Vein endothelial cell (primary cell): Measurements from ENCODE around the gene KDM1A.

GRCh38 chr1:22005423-22006013 lies 4.1 kb downstream of the CELA3A start:
- CAGE, long polyA plus RNA, result no peak

GRCh38 chr1:22052855-22053886 lies 662 bp downstream of the CDC42 start:
- CAGE, long polyA plus RNA, result no peak

GRCh38 chr1:22098867-22099564 lies 43.9 kb downstream of the WNT4 start:
- CAGE, long polyA plus RNA, result no peak

DNA sequence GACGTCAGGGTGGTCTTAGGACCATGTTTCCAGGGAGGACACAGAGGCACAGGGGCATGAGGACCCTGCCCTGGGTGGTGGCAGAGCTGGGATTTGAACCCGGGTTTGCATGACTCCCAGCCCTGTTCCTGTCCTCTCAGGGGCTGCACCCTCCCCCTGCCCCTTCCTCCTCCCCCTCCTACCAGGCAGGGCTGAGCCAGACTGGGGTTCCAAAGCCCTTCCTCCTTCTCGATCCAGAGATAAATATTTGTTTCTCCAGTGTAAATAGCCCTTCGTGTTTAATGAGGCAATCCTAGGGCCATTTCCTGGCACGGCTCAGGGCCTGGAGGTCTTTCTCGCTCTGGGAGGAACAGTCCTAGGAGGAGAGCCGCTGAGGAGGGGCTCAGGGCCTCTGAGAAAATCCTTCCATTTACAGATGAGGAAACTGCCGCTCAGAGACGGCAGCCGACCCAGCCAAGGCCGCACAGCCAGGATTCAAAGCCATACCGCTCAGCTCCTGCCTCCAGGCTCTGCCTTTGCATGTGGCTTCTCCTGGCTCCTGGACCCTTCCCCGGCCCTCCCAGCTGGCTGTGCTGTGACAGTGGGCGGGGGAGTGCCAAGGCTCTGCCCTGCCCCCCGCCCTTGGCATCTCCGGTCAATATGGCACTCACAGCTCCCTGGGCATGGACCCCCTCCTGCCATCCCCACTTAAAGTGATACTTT lies 114.5 kb upstream of the WNT4 start:
- CAGE, long polyA plus RNA, result no peak

DNA sequence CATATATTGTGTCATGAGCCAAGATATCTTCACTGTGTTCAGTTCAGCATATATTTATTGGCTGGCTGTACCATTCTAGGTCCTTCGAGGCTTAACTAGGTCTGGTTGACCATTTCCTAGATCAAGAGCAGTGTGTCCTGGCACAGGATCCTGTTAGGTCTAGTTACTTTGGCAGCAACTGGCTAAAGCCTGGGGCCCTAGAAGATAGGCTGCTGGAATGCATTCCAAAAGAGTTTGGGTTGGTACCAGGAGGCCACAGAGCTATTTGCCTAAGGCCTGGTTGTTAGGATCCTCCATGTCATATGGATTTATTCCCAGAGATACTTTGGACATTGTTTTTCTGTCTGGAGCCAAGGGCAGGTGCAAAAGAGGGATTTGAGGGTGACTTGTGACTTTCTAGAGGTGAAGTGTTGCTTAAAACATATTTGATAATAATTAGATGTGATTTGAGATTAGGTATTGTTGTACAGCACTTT lies 21.1 kb downstream of the ZBTB40 start:
- CAGE, long polyA plus RNA, result no peak

GRCh38 chr1:22494736-22495276 lies 43.2 kb downstream of the ZBTB40 start:
- CAGE, long polyA plus RNA, result no peak

DNA sequence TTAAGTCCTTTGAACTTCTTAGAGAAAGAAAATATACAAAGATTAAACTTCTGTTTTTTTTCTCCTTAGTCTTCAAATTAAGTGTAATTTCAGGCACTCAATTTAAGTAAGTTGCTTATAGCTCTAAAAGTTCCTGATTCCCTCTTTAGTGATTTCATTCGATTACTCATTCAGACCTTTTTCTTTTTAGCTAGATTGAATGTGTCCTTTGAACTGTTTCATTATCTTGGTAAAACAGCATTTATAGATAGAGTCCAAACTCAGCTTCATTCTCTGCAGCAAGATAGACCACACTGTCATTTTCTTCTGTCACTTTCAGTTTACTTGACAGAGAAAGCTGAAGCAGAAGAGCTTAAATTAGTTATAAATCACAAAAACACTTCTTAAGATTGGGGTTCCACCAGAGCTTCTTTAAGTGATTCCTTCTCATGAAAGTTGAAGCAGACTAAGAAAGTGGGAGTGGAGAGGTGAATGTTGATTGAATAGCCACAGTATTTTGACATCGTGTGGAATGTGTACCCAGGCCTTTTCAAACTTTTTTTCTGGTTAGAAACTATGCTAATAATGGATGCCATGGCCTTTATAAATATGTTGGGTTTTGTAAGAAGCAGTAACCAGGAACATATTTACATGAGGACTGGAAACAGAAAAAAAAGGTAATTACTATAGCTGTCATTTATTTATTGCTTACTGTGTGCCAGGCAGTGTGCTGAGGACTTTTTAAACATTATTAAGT lies 52.2 kb downstream of the ZBTB40 start:
- CAGE, long polyA plus RNA, result no peak

DNA sequence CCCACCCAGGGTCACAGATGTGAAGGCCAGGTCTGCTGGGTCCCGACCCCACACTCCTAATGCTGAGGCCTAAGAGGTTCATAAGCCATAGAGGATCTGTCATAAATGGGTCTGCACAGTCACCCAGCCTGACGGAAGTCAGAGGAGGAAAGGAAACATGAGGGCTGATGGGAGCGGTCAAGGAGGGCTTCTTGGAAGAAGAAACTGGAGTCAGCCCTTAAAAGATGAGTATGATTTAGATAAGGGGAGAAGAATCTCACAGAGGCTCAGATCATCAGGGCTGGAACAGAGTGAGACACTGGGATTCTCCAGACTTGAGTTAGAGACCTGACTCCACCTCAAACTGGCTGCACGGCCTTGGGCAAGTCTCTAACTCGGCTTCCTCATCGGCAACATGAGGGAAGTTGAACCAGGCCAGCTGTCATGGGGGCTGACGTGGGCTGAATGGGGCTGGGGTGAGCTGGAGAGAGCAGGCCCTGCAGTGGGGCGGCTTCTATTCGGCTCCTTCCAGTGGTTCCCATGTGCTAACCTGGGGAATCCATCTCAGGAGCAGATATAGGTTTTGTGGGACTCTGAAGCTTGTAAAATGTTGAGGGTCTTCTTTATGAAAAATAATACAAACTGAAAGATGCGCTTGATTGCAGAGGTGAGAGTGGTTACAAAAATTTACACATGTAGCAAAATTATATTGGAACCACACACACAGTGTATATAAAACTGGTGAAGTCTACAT lies 2.5 kb downstream of the C1QC start:
- CAGE, long polyA plus RNA, result no peak

DNA sequence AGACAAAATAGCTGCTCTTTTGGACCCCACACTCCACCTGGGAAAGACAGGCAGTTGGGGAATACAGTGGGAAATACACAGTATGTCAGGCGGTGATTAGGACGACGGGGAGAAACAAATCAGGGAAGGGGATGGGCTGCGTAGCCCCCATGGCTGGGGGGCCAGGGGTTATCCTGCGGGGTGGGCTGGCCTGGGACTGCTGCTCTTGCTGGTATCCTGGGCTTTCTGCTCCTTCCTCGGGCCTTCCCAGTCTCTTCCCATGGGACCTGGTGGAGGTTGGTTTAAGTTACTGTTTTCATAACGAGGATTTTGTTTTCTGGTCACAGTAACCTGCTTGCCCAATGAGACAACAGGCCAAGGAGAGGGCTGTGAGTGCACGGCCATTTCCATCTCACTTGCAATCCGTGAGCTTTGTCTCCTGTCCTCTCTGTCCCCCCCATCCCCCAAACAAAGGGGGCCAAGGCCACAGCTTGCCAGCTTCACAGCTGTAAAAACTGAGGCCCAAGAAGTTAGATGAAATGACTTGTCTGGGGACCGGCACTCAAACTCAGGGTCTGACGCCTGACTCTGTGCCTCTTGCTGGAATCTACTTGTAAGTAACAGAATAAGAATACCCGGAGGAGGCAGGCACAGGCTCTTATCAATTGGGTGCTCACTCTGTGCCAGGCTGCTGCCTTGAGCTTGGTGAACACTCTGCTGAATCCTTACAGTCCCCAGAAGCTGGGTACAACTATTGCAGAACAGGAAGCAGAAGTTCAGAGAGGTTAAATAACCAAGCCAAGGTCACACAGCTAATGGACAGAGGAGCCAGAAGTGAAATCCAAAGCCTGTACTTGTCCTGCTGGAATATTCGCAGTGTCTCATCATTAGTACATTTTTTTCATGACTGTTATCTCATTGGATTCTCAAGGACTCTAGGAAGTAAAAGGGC lies 85.8 kb downstream of the EPHB2 start:
- CAGE, long polyA plus RNA, result no peak

DNA sequence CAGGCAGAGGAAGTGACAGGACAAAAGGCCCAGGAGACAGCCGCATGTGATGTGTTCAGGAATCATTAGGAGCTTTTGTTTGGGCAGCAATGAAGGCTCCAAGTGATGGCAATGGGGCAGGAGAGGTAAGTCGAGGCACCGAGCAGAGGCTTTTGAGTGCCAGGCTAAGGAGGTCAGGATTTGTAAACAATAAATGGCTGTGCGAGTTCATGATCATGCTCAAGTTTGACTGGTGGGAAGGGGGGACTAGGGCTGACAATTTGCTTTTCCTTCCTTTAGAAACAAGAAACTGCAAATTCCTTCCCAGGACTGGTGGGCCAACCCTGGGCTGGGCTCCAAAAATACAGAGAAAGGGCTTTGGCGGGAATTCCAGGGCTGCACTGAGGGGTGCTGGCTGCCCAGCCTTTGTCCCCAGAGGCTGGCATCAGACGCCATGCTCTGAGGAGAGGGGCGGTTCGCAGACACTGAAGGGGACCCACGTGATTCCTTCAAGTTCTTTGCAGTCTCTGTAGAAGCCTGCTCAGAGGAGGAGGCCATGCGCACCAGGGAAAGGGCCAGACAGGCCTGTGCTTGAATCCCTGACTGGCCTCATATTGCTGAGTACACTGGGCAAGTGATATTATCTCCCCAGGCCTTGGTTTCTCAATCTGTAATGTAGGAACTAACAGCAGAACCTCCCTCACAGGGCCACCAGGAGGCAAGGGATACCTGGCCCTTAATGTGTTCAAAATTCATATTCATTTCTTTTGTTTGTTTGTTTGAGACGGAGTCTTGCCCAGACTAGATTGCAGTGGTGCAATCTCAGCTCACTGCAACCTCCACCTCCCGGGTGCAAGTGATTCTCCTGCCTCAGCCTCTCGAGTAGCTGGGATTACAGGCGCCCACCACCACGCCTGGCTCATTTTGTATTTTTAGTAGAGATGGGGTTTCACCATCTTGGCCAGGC lies 119.5 kb downstream of the EPHB2 start:
- CAGE, long polyA plus RNA, result no peak

GRCh38 chr1:22831883-22832451 lies 121.3 kb downstream of the EPHB2 start:
- CAGE, long polyA plus RNA, result no peak

DNA sequence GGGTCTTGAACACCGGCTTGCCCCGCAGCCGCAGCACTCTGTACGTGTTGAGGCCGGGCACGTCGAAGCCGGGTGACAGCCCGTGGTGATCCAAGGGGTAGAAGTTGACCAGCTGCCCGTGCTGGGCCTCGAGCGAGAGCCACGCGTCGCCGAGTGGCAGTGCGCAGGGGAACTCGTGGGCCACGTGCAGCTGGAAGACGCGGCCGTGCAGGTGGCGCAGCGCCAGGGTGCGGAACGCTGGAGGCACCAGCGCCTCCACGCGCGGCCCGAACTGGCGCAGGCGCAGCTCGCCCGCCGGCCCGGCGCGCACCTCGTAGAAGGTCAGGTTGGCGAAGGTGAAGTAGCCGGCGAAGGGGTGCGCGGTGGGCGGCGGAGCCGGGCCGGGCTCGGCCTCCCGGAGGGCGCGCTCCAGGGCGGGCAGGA lies 19.6 kb downstream of the LACTBL1 start:
- CAGE, long polyA plus RNA, result no peak

- CAGE, long polyA plus RNA, result no peak
Observed at GRCh38 chr1:23019074-23019972, at the start of gene KDM1A. TSS of gene KDM1A (plus strand) at chr1:23019468.

DNA sequence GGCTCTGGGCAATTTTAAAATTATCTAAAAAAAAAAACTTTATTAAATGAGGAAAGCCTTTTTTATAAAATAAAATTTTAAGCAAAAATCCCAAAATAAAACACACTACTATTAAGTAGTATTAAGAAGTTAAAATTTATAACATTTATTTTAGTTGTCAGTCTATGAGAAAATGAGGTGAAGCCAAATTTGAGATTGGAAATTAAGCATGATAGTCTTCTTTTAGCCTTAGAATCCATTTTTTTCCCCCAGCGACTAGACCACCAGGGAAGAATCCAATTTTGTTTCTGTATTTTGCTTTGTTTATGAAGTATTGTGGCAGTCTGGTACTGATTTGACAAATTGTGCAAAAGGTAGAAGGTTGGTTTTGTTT lies 7.8 kb downstream of the KDM1A start:
- CAGE, long polyA plus RNA, result no peak

DNA sequence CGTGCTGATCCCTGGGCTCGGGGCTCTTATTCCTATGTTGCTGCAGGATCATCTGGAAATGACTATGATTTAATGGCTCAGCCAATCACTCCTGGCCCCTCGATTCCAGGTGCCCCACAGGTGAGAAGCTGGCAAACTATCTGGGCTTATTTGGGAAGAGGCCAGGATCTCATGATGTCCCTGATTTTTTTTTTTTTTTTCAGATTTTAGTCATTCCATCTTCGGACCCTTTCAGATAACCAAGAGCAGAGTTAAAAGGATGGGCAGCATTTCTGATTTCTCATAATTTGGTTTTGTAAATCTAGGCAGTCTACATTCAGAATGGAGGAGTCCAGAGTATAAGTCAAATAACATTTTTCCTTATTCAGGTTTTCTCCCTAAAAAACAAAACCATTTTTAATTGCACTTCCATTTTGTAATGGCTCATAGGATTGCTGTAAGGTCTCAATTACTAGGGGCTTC lies 63.0 kb downstream of the KDM1A start:
- CAGE, long polyA plus RNA, result no peak

DNA sequence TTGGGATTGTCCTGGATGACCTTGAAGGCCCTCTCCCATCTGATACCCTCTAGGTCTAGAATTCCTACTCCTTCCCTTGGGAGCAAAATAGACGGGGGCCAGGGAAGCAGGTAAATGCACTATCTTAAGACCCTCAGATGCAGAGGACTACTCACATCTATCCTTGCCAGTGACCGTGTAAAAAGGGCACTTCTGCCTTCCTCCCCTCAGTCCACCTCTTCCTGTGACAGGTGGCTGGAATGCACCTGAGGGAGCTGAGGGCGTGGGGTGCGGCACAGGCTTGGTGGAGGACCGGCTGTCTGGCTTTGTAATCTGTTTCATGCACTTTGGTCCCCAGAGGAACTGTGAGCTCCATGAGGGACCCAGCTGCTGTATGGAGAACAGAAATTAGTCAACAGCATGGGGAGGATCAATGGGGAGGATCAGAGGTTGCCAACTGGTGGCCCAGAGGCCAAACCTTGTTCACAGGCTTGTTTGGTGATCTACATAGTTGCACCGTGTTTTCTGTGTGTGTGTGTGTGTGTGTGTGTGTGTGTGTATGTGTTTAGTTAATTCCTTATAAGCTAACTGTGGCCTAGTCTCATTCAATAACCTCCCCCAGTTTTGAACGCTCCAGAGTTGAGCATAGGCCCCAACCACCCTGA lies 29.7 kb downstream of the HTR1D start:
- CAGE, long polyA plus RNA, result no peak

DNA sequence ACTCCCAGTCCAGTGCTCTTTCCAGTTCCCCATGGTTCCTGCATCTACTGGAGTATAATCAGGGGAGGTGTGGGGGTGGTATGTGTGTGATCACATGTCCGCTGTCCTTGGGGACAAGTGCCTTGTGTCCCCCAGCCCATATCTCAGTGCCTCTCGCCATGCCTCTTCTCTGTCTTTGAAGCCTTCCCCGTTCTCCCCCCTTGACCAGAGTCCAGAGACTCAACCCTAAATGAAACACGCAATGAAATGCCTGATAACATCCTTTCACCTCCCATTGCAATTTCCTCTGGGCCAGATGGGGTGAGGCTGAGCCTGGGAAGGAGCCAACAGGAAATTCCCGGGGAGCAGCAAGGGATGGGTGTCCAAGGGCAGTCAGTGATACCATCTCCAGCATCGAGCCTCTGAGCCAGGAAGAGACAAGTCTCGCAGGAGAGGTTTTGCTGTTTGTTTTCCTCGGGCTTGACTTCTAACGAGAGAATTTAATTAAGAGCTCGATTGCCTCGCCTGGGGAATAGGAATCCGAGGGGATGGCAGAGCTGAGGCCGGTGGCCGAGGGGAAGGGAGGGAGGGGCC lies 7.7 kb upstream of the HTR1D start:
- CAGE, long polyA plus RNA, result no peak

DNA sequence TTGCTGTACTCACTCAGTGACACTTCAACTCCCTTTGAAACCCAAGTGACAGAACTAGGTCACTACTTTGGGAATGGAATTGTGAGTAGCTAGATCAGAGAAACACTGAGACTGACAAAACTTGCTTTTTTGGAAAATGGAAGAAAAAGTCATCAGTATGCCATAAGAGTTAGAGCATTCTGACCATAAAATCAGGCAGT lies 60.4 kb downstream of the HNRNPR start:
- CAGE, long polyA plus RNA, result no peak

- CAGE, long polyA plus RNA, result no peak
Observed at GRCh38 chr1:23422969-23423338, 1.6 kb downstream of the TCEA3 start.

DNA sequence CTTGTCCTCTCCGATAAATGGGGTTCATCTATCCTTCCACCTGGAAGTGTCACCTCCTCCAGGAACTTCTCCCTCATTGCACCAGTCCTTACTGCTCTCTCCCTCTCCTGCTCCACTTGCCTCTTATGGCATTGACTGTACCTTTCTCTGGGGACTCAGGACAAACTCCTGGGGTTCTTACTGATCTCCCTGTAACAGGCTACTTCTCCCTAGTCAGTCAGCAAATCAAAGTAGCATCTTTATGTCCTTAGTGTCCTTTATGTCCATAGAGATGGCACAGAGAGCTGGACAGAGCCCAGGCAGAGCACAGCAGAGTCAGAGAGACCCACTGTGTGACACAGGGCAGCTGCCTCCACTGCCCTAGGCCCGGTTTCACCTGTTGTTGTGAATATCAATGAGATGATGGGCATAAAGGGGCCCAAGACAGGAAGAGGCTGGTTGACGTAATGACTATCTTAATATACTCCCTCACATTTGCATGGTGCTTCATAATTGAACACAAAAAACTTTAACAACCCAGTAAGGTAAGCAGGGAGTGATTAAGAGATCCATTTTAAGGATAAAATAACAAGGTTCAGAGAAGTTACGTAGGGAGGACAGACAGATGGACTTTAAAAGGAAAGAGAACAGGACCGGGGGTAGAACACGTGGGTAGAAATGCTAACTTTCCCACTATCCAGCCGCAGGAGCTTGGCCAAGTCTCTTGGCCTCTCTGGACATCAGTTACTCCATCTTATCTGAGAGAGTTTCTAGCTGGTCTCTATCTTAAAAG lies 3.4 kb downstream of the ASAP3 start:
- CAGE, long polyA plus RNA, result no peak